ENCODE data around the gene CCDC28A.

DNA sequence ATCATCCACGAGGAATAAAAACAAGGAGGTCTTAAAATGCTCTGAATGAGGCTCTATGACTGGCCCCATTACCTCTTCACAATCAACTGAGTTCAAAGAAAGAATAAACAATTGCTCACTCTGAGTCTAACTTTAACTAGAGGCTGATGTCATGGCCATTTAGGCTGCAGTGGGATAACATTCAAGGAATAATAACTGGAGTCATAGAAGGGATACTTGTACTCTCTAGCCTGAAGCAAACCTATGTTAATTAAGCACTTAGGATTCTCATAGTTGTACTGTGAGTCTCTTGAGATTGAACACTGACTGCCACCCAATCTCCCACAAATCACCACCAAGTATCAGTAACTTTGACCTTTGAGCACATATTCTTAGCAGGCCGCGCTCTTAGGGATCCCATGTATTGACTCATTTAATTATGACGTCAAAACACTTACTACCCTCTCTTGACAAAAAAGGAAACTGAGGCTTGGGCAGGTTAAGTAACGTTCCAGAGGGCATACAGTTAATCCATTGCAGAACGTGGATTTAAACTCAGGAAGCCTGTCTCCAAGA is 70.1 kb downstream of the PERP start:
- PRO-cap, result no peak
- RAMPAGE, long total RNA, 3 experiments, result no peak in any of the 3 experiments

- PRO-cap, result no peak
- RAMPAGE, long total RNA, 3 experiments, result no peak in any of the 3 experiments
Observed at GRCh38 chr6:138104566-138105350, 2.5 kb downstream of the PERP start.

GRCh38 chr6:138183283-138183792 is 21.6 kb downstream of the ARFGEF3 start:
- PRO-cap, result no peak
- RAMPAGE, long total RNA, 3 experiments, result no peak in any of the 3 experiments

DNA sequence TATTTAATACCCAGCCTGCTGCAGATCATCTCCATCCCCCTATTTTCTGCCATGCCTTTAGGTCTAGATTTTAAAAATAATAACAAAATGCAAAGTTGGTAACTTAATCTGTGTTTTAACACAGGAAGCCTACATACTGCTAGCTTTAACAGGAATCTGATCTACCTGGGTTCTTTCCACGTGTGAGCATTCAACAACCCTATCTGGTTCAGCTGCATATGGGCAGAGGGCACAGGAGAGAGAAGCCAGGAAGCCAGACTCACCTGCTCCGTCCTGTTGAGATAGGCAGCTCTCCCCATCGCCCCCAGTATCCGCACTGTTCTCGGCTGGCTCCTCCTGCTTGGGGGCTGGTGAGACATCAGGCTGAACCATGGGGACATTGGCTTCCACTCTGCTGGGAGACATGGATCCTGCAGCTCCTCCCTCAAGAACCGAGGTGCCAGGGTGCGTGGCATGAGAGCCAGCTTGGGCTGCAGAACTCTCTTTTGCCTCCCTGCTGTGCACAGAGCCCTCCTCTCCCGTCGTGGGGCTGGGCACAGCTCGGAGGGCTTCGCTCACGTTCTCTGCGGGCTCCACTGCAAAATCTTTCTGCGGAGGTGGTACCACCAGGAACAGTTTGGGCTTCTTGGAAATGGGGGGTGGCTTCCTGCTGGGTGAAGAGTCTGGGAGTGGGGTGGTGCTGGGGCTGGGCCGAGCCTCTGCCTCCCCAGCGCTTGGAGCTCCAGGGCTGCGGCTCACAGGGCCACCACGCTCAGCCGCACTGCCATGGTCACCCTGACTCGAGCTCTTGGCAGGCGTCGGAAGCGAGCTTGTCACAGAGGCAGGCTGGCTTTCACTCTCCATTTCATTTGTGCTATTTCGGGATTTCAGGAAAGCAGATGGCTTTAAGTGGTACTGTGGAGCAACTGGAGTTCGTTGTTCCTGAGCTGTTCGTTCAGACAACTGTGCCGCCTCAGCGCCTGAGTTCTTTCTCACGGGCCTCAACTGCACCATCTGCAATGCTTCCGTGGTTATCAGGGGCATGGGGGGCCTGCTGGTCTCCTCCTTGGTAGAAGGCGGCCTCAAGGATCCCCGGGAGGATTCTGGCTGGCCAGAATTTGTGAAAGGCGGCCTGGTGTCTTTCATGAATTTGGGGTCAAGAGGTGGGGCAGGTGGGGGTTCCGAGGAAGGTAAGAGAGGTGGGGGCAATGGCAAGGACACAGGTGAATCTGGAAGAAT is 26.5 kb downstream of the HEBP2 start:
- PRO-cap, result no peak
- RAMPAGE, long total RNA, 3 experiments, result no peak in any of the 3 experiments

DNA sequence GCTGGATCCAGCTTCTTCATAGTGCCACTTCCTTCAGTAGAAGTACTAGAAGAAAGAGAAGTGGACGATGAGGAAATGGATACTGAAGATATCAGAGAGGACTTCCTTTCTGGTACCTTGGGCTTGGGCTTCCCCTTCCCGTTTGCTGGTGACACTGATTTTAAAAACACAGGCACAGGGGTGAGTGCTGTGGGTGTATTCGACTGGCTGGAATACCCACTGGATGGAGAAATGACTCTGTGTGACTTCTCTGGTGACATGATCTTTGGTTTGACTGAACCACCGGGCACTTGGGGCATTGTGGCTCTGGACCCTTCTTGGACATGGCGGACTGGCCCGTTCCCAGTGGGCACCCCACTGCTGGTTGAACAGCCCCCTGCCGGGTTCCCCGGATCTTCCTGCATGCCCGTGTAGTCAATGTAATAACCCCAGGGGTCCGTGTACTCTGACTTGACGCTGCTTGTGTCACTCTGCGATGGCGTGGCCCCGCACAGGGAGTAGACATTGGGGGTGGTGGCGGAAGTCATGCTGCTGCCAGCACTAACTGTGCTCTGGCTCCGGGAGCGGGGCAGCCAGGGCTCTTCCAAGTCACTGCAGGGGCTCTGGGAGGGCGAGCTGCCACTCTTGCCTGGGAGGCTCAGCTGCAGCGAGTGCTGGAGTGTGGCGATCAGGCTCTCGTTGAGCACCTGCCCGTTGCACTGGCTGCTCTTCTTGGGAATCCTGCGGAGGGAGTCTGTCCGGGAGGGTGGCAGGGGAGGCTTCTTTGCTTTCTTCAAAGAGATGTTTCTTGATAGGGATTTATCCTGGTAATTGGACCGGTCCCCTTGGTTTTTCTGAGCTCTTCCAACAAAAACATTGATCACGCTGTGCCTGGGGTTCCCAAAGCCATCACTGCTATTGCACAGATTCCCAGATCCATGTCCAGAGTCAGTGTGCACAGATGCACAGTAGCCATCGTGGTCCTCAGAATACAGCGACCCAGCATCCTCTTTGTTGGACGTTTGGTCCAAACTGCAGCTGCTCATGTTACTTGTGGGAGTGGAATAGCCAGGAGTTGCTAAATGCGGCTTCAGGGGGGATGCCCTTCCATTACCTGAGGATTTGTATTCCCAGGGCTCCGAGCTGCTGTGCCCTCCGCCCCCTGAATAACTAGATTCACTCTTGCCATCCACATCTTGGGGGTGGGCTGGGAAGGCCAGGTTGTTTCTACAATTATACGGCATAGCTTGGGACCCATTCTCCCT is 28.0 kb downstream of the HEBP2 start:
- PRO-cap, result no peak
- RAMPAGE, long total RNA, 3 experiments, result no peak in any of the 3 experiments

- PRO-cap, result no peak
- RAMPAGE, long total RNA, 3 experiments, result no peak in any of the 3 experiments
Observed at GRCh38 chr6:138469044-138469375, 30.3 kb downstream of the NHSL1 start.

- PRO-cap, result no peak
- RAMPAGE, long total RNA, 3 experiments, result no peak in any of the 3 experiments
Observed at GRCh38 chr6:138484896-138485661, 14.2 kb downstream of the NHSL1 start.

- PRO-cap, result unidirectional peak, plus-strand start at chr6:138692484
- RAMPAGE, long total RNA, 3 experiments, result no peak in any of the 3 experiments
Observed at GRCh38 chr6:138692082-138692727, 81.4 kb upstream of the CCDC28A start.

DNA sequence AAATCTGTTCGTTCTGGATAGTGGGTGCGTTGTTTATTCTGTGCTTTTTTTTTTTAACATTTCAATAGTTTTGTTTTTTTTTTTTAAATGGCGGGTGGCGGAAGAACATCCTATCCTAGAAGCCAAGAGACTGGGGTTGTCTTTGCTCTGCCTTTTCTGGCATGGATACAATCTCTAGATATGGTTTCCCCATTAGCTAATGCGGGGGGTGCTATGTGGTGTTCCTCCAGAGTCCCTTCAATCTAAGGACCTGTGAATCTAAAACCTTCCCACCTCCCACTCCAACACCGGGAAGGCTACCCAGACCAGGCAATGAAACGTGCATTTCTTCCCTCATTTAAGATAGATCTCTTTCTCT is 878 bp upstream of the CCDC28A start:
- PRO-cap, result no peak
- RAMPAGE, long total RNA, 3 experiments, result no peak in any of the 3 experiments

- PRO-cap, result unidirectional peak, plus-strand start at chr6:138773775
- RAMPAGE, long total RNA, 3 experiments, result start-site peak on the plus strand in 3 of 3 experiments, at chr6:138773766-138773813 at its widest, 134 to 558 reads per replicate
Observed at GRCh38 chr6:138773237-138774078, at the start of gene CCDC28A. CCDC28A (plus strand) TSS chr6:138773769.

GRCh38 chr6:138817646-138818525 is 22.0 kb downstream of the ECT2L start:
- PRO-cap, result no peak
- RAMPAGE, long total RNA, 3 experiments, result no peak in any of the 3 experiments

DNA sequence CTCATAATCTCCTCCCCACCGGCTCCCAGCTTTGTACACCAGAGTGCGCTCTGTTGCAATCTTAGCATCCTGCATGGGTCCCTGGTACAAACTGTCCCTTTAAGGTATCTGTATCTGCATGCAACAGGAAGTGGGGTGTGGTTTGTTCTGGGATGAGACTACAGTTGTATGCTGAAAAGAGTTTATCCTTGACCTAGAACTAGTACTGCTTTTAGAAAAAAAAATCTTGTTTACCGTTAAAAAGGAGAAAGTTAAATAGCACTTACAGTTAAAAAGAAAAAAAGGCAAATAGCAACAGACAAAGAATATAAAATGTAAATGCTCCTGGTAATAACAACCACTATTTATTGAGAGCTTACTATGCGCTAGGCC is 9.9 kb upstream of the HECA start:
- PRO-cap, result no peak
- RAMPAGE, long total RNA, 3 experiments, result no peak in any of the 3 experiments

GRCh38 chr6:139159975-139160174 is 25.0 kb downstream of the HECA start:
- PRO-cap, result no peak
- RAMPAGE, long total RNA, 3 experiments, result no peak in any of the 3 experiments

DNA sequence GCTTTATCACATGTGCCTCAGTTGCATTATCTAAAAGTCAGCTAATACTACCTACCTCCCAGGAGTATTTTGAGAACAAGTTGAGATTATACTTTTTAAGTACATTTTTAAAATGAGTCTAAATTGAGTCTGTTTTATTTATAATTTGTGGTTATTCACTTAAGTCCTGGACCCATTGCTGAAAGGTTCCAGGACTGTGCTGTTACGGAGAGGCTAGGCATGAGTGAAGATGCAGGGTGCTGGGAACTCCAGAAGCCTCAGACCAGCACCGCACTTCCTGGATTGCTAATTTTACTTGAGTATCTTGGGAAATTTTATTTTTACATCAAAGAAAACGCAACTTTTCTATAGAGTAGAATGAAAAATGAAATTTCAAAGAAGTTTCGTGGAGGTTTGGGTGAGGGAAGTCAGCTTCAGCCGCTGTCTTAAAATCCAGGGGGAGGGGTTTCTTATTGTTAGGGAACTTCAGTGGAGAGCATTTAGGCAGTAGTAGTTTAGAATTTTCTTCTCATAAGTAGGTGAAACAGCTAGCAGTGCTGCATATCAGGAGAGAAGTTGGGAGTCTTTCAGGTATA is 41.4 kb downstream of the HECA start:
- PRO-cap, result no peak
- RAMPAGE, long total RNA, 3 experiments, result no peak in any of the 3 experiments

GRCh38 chr6:139176917-139178008 is 42.4 kb downstream of the HECA start:
- PRO-cap, result no peak
- RAMPAGE, long total RNA, 3 experiments, result no peak in any of the 3 experiments

DNA sequence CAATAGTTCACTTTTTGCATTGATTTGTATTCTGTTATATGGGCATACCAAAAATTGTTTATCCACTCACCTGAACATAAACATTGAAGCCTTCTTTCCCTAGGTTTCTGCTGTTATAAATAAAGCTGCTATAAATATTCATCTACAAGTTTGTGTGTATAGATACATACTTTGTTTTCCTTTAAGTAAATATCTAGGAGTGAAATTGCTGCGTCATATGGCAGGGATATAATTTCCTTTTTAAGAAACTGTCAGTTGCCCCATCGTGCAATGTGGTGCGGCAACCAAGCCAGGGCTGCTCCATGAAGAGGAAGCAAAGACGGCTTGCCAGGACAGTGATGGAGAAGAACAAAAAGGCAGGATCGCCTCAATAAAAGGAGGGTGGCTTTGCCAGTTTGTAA is 36.7 kb downstream of the CITED2 start:
- PRO-cap, result no peak
- RAMPAGE, long total RNA, 3 experiments, result no peak in any of the 3 experiments

DNA sequence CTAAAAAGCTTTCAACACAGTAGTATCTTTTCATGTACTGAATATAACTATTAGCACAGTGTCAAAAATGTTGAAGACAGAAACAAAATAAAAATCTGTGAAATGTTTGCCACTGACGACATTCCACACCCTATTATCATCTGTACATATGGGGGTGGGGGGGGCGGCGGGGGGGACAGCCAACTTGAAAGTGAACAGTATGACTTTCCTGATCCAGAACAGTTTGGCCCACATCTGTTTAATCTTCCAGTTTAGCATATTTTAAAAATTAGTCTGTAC is 2.2 kb downstream of the CITED2 start:
- PRO-cap, result no peak
- RAMPAGE, long total RNA, 3 experiments, result no peak in any of the 3 experiments

DNA sequence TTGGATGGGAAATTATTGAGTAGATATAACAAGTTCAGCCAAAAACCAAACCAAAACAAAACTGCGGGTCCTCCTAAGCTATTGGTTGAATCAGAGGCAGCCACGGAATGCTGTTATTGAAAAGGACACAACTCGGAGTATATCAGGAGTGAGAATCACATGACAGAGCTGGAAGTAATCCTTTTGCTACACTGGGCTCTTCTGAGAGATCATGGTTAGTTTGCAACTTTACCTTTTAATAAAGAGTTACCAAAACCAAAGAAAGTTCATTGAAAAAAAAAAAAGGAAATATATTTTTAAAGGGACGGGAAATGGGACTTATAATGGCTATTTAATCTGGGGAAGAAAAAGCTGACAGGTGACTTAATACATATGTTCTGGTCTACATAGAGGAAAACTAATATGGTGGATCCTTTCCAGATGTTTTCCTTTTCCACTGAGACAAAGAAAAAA is 6.9 kb upstream of the CITED2 start:
- PRO-cap, result no peak
- RAMPAGE, long total RNA, 3 experiments, result no peak in any of the 3 experiments

DNA sequence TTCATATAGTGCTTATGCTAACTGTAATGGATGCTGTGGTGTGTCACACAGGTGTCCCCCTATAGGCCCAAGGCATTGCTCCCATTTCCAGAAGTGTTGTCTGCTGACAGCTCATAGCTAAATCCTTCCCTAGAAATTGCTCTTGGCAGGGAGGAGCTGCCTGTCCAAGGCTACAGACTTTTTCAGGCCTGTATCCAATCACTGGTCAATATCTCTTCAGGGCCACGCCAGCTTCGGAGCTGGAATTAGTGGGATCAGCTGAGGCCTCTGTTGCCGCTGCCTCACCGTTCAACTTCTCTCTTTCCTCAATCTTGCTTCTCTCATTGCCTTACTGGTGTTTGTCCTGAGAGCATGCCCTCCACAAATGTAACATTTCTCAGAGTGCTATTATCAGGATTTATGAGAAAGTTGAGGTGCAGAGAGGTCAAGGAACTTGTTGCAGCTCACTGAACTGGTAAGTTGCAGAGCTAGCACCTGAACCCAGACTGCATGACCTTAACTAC is 111.8 kb upstream of the CITED2 start:
- PRO-cap, result no peak
- RAMPAGE, long total RNA, 3 experiments, result no peak in any of the 3 experiments

- PRO-cap, result no peak
- RAMPAGE, long total RNA, 3 experiments, result no peak in any of the 3 experiments
Observed at GRCh38 chr6:139589930-139590850, 215.7 kb upstream of the CITED2 start.

Data from gastrocnemius medialis (tissue), 3 donors.